GM19239 (cell line): ENCODE results near the gene RPTOR.

DNA sequence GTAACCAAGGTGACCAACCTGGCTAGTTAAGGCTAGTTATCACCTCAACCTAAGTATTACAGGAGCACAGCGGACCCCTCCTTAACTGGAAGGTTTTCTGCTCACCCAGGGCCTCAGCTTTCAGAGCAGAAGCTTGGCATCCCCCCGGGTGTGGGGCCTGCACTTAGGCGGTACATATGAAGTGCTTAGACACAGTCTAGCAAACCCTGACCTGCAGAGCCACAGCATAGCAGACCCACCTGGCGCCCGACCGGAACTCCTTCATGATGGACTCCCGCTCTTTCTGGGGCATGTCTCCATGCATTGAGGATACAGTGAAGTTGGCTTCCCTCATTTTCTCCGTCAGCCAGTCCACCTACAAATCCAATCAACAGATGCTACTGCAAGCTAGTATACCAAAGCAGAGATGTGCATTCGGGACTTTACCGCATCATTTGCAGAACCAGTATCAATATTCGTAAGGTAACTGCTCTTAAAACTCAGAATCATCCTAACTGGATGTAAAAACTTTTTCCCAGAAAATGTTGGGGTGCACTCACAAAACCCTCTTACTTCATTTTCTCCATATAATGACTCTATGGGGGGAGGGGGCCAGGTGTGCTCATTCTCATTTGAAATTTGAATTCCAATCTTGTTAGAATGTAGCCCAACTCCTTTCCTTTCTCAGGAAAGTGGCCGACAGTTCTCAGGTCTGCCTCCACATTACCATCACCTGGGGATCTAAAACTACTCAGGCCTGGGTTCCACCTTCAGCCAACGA is 9.6 kb downstream of the EIF4A3 start:
- RRBS = 96% methylated on average over 5 of the region's 13 CpGs

DNA sequence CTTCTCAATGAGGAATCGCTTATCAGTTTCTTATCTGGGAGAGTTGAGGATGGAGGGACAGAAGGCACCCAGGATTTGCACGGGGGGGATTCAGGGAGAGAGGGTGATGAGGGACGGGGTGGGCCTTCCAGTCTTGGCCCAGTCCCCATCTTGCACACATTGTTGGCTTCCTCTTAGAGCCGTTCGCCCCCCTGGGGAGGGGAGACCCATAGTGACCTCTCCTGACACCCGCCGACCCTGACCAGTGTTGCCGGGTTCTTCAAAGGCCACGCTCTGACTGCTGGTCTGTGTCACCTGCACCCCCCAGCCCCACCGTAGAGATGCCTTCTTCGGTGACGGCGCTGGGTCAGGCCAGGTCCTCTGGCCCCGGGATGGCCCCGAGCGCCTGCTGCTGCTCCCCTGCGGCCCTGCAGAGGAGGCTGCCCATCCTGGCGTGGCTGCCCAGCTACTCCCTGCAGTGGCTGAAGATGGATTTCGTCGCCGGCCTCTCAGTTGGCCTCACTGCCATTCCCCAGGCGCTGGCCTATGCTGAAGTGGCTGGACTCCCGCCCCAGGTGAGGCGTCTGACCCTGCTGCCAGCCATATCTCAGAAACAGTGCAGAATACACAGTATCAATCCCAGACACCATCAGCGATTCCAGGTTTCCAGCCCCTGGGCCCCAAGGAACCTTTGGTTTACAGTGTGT is 1.2 kb downstream of the SLC26A11 start:
- RRBS = no CpG with 5 or more reads among the region's 25 CpGs

DNA sequence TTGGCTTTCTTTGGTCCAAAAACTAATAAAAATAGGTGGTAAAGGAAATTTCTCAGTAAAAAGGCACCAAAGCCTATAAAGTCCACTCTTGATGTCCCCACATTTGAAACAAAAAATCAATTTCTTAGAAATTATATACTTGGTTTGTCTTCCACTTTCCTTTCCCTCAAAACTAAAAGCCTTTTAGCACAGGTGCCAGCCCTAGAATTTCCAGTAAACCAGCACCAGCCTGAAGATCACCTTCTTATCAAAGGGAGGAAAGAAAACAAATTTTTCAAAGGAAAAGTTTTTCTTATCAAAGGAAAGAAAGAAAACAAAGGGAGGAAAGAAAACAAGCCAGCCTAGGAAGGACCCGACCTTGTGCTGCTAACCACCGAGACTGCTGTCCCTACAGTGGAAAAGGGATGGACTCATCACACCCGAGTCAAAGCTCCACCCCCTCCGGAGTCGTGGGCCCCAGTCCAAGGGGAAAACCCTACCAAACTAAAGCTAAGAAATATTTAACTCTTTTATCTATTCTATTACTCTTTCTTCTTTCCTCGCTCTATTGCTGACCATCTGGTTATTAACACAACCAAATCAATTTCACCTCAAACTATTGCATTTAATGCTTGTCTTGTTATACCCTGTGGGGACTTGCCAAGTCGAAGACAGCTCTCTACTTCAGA is 6.2 kb upstream of the ENDOV start:
- RRBS = no CpG with 5 or more reads among the region's 7 CpGs

GRCh38 chr17:80454286-80455206 is 21.9 kb downstream of the NPTX1 start:
- RRBS = 2% methylated on average over 34 of the region's 104 CpGs

DNA sequence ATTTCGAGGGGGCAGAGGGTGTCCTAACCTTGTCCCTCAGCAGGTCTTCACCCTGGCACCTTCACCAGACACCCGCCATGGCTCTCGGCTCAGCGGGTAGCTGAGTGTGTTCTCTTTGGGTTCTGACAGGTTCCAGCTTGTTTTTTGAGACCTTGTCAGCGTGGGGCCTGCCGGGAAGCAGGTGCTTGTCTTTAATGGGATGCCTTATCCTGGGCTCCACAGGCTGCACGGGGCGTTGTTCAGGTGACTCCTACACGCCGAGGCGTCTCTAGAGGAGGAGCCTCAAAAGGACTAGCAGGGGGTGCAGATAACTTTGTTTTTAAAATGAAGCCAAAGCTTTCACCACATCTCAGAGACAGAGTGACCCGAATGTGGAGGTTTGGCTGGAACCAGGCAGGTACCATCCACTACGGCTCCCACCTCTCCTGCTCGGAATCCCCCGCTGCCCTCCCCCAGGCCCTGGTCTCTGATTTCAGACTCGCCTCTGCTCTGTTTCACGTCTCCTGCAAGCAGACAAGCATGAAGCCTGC is 25.1 kb upstream of the NPTX1 start:
- RRBS = no CpG with 5 or more reads among the region's 17 CpGs

- RRBS = 6% methylated on average over 3 of the region's 35 CpGs
These were observed at the start of gene RPTOR for GRCh38 chr17:80544498-80545157. Gene RPTOR, plus strand, starts transcription at chr17:80544838.

GRCh38 chr17:80599856-80600389 is 55.3 kb downstream of the RPTOR start:
- RRBS = no CpG with 5 or more reads among the region's 4 CpGs

DNA sequence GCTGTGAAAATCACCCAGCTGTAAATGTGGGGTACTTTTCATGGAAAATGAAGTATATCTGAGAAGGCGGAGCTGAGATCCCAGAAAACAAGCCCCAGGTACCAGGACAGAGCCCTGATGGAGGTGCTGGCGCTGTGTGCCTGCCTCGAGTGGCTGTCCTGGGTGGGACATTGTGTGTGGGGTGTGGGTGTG is 55.6 kb downstream of the RPTOR start:
- RRBS = no CpG with 5 or more reads among the region's 3 CpGs

- RRBS = no CpG with 5 or more reads among the region's 9 CpGs
These were observed 173.9 kb downstream of the RPTOR start for GRCh38 chr17:80718428-80718975.

DNA sequence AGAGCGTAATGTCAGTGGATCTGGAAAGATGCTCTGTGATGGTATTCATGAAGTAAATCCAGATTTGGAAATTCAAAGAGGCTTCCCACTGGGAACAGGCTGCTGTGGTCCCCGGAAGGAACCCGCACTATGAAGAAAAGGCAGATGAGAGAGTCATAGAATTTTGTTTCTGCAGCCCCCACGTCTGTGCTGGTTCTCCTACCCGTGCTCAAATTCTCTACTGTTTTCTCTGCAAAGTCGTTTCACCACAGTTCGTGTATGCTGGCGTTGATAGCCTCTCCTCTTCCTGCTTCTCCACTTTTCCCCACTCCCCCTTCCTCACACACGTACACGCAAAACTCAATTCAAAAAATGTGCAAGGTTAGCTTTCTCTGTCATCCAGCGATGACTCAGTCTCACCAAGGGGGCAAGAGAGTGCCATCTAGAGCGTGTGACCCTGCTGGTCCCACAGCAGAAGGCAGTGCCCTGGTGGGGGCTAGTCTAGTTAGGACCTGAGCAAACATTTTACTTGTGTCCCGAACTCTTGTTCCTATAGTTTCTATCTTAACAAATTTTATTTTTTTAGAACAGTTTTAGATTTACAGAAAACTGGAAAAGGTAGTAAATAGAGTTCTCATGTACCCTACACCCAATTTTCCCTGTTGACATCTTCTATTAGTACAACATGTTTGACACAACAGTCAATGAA is 121.3 kb upstream of the CHMP6 start:
- RRBS = no CpG with 5 or more reads among the region's 13 CpGs

DNA sequence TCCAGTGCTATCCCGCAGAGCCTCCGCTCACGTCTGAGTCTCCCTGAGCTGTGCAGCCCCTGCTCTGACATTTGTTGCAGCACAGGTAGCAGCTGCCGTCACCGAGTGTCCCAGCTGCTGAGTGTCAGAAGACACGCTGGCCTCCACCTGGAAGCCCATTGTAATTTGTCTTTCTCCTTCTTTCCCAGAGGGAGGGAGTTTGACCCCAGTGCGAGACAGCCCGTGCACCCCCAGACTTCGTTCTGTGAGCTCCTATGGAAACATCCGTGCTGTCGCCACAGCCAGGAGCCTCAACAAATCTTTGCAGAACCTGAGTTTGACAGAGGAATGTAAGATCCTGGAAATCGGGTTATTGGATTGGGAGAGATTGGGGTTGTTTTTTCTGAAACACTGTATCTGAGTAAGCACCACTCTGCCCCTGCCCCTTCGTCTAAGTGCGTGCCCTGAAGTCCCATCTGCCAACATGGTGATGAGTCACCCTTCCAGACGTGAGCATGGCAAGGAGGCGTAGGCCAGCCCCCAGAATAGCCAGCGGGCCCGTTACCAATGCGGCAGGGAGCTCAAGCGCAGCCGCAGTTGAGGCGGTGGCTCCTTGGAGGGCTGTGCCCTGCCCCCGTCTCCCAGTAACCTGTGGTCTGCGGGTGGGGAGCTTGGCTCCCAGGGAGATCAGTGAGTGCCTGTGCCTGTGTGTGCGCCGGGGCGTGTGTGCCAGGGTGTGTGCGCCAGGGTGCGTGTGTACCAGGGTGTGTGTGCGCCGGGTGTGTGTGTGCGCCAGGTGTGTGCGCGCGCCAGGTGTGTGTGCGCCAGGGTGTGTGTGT is 98.9 kb upstream of the CHMP6 start:
- RRBS = 81% methylated on average over 6 of the region's 36 CpGs

GRCh38 chr17:80911667-80912181 is 79.9 kb upstream of the CHMP6 start:
- RRBS = no CpG with 5 or more reads among the region's 11 CpGs

DNA sequence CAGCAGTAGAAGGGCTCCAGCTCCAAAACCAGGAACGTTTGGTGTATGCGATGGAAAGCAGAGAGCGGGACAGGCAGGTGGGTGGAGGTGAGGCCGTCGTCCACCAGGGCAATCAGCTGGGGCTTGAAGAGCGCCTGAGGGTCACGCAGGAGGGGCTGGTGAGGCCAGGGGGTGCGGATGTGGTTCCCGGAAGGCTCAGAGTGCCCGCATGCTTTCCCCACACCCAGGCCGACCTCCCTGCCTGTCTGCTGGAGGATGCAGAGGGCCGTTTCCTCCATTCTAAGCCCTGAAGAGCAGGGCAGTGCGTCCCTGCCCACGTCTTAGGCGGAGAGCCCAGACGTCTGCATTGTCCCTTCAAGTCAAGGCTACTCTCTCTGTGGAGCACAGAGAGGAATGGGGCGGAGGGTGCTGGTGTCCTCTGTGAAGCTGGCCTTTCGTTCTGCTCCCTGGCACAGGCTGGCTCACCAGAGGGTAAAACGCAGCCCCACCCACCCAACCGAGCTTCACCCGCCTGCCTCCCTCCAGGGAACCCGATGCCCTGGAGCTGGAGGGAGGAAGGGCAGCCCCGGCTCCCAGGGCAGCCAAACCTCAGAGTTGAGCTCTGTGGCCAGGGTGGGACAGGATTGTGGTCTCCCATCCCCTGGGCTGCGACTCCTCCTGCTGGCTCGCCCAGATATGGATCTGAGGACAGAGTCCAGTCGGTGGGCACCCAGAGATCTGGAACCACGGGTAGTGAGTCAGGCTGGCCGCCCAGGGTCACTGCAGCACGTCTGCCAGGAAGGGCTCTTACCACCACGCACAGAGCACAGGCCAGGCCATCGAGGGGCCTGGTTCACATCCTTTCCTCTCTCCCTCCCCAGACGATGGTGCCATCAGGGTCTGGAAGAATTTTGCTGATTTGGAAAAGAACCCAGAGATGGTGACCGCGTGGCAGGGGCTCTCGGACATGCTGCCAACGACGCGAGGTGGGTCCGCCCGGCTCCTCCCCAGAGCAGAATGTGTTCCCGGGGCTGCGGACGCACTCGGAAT is 42.7 kb upstream of the CHMP6 start:
- RRBS = no CpG with 5 or more reads among the region's 44 CpGs

GRCh38 chr17:80958863-80959185 is 32.8 kb upstream of the CHMP6 start:
- RRBS = no CpG with 5 or more reads among the region's 10 CpGs

GRCh38 chr17:81001251-81001565 is 9.6 kb downstream of the CHMP6 start:
- RRBS = 91% methylated on average over 4 of the region's 9 CpGs

DNA sequence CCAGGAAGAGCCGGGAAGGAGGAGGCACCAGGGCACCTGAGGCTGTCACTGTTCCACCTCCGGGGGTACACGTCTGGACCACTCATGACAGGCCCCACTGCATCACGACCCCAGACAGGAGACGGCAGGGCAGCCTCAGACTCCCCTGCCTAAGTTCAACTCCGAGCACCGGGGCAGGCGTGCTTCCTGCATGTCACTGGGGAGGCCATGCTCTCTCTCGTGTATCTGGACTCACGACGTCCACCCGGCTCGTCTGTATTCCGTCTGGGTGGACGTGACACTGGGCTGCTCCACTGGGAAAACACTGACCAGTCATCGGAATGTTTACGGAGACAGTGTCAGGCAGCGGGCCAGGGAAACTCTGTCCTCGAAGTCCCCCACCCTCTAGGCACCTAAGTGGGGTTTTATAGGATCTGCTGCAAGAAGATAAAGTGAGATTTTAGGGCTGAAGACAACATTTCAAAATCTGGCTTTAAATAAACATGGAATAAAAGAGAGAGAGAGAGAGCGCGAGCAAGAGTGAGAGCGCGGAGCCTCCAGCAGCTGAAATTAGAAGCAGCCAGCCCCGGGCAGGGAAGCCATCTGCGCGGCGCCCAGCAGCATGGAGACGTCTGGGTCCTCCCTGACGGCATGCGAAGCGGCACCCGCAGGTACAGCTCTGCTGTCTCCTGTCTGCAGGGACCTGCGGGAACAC is 8.2 kb upstream of the BAIAP2 start:
- RRBS = 75% methylated on average over 8 of the region's 33 CpGs

DNA sequence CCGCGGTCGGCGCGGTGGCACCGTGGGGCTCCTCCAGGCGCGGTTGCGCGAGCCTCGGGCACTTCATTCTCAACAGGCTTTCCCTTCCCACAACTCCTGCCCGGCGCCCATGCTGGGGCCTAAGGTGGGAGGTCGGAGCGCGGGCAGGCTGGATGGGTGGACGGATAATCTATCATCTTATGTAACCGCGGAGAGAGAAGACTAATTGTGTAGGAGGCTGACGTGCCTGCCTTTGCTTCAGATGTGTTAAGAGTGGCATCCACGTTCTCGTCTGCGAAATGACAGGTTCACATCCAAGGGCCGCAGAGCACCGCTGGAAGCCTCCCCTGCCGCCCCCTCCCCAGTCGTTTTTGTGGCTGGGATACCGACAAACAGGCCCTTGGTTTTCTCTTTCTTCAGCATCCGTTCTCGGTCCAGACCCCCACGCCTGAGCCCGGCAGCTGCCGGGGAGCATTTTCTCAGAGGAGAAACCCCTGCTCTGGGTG is 864 bp downstream of the BAIAP2 start:
- RRBS = no CpG with 5 or more reads among the region's 33 CpGs

- RRBS = 82% methylated on average over 2 of the region's 35 CpGs
These were observed 9.8 kb downstream of the BAIAP2 start for GRCh38 chr17:81044550-81045431.

DNA sequence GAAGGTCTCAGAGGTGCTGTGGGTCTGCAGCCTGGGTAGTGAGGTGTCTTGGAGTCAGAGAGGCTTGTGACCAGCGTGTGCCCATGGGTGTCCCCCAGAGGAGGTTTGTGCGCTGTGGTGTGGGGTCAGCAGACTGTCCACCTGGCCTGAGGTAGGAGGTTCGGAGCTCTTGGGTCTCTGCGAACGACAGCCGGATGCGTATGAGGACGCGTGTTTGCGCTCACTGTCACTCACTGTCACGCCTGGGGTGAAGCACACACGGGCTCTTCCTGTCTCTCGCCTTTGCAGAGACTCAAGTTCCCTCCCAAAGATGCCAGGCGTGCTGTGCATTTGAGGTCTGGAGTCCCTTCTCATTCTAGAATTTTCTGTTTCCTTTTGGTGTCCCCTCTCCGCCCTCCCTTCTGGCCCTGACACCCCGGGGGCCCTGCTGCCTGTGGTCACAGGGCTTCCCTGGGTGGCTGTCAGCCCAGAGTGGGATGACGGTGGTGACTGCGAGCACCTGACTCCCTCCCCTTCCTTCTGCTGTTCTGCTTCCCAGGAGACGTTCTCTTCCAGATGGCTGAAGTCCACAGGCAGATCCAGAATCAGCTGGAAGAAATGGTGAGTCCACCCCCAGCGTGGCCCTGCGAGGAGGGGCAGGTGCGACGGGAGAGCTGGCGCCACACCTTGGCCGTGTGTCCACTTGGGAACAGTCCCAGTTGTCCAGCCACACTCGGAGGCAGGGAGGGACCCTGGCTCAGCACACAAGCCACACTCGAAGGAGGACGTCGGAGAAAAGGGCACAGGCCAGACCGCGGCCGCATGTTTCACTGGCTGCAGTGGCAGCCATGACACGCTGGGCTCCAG is 49.6 kb downstream of the BAIAP2 start:
- RRBS = no CpG with 5 or more reads among the region's 33 CpGs

DNA sequence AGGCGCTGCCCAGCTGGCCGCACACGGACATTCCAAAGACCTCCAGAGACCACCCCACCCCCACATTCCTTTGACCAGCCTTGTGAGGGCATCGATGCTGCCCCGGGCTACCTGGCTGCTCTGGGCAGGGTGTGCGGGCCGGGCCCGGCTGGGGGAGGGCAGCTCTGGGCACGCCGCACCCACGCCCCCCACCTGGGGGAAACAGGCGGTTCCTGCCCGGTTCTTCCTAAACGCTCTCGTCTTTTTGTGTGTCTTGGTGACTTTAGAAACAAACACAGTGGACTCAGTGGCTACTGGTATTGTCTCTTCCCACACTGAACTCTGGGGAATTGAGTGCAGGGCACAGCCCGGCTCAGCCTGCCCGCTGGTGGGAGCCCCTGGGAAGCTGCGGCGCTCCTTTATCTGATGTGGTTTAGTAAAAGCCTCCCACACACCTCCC is 55.5 kb upstream of the PVALEF start:
- RRBS = 75% methylated on average over 4 of the region's 19 CpGs